Peyer's patch (tissue), 4 donors: Measurements from ENCODE around the gene FST.

- PRO-cap = no peak
- RAMPAGE, long total RNA, 4 experiments = no peak in any of the 4 experiments
These were observed 2.0 kb downstream of the FGF10 start for GRCh38 chr5:44387054-44387796.

- PRO-cap = no peak
- RAMPAGE, long total RNA, 4 experiments = no peak in any of the 4 experiments
These were observed 162.7 kb upstream of the MRPS30 start for GRCh38 chr5:44646015-44646454.

GRCh38 chr5:44806215-44806766 lies 2.5 kb upstream of the MRPS30 start:
- PRO-cap = no peak
- RAMPAGE, long total RNA, 4 experiments = no peak in any of the 4 experiments

GRCh38 chr5:52727517-52728123 lies 60.1 kb upstream of the ITGA1 start:
- PRO-cap = unidirectional peak, minus-strand start at chr5:52727856
- RAMPAGE, long total RNA, 4 experiments = no peak in any of the 4 experiments

DNA sequence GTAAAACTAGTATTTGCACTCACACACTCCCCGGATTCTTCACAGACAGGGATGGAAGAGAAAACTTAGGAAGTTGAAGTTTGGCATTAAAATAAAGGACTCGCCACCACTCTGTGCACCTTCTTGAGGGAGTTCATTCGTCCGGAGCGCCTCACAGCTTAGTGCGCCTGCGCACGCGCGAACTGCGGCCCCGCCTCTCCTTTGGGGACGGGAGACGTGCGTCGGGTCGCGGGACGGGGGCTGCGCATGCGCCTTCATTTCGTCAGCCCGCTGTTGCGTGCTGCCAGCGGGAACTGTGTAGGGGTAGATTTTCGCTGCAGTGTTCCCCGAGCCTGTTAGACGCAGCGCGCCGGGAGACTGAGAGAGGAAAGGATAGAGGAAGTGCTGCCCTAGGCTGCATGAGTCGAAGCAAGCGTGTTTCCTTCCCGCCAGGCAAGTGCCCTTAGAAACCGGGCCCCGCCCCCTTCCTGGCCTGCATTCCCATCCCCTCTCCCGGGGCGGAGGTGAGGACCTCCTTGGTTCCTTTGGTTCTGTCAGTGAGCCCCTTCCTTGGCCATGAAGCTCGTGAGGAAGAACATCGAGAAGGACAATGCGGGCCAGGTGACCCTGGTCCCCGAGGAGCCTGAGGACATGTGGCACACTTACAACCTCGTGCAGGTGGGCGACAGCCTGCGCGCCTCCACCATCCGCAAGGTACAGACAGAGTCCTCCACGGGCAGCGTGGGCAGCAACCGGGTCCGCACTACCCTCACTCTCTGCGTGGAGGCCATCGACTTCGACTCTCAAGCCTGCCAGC lies 12.3 kb downstream of the ITGA1 start:
- PRO-cap = bidirectional peak, plus-strand start at position 319 of the sequence, minus-strand start at position 155 of the sequence
- RAMPAGE, long total RNA, 4 experiments = start-site peak on the plus strand in 1 of 4 experiments, centred at position 591 of the sequence, 11 reads per replicate

GRCh38 chr5:52887688-52888360 lies 100.1 kb downstream of the ITGA1 start:
- PRO-cap = no peak
- RAMPAGE, long total RNA, 4 experiments = start-site peak on the plus strand in 3 of 4 experiments, at chr5:52887579-52888210 at its widest, 7 to 16 reads per replicate

DNA sequence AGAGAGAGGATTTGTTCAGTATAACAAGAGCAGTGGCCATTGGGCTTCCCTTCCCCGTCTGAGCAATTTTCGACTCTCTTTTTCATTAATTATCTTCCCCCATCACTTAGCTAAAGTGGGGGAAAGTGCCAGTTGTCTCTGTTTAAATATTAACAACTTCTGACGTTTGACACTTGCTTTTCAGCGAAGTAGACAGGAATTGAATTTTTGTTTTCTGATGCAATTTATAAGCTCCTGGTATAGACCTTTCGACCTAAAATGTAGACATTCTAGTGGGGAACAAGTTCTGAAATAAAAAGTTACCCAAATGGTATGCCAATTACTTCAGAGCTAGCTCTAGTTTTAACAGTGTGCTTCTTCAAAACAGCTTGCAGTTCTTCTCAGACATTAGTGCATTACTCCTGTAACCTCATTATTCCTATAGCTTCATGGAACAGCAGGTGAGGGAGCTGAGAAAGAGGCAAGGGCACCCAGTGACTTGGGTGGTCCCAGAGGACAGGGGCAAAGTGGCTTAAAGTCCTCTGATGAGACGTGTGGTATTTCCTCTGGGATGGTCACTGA lies 100.7 kb upstream of the ITGA2 start:
- PRO-cap = no peak
- RAMPAGE, long total RNA, 4 experiments = no peak in any of the 4 experiments

- PRO-cap = no peak
- RAMPAGE, long total RNA, 4 experiments = no peak in any of the 4 experiments
These were observed 82.5 kb upstream of the ITGA2 start for GRCh38 chr5:52906409-52907355.

DNA sequence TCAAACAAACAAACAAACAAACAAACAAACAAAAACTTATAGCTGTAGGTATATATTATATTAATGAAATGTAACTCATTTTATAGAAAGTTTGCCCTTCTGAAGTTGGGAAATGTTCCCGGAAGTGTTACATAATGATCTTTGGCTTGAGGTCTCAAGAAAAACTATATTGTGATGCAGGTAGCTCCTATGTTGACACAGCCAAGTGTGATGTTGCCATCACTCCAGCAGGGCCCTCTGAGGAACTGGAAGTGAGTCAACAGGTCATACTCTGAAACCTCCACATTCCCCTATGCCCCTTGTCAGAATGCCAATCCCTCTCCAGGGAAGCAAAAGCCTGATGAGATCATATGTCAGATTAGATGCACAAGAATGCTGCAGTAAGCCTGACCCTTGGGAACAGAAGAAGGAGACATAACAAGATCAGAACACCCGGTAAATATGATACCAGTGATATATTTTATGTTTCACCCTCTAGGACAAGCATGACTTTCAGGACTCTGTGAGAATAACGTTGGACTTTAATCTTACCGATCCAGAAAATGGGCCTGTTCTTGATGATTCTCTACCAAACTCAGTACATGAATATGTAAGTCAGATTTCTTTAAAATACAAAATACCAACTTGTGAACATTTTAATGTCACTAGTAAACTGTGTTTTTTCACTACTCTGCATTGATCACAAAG lies 66.7 kb upstream of the ITGA2 start:
- PRO-cap = no peak
- RAMPAGE, long total RNA, 4 experiments = start-site peak on the plus strand in 1 of 4 experiments, centred at position 376 of the sequence, 8 reads per replicate

DNA sequence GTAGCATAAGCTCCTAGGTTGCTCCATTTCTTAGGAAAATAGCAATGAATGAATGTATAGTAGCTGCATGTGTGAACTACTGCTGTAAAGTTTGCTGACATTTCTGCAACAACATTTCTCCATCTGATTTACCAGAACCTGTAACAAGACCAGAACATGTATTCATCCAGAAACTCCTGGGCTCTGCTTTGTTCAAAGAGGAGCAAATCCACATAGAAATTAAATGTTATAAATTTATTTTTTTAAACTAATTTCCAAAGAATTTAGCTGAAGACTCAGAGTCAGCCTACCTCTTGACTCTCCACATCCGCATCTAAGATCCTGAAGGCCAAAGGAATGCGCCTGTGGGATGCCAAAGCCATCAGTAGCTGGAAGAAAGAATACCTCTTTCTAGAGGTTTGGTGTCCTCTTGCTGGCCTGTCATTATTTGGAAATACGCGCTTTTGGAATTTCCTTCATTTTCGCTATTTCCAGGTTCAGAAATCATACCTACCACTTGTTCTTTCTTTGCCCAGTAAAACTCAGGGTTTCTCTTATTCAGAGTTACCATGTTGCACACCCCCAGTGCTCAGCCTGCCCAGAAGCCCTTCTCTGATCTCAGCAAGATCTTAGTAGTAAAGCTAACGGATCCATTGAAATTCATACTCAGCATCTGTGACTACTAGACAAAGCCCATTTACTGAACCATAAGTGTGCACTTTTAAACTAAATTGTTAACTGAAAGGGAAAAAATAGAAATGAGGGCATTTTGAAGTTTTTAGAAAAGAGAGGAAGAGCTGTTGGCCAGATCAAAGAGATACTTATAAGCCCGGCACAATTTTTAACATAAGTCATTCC lies 35.2 kb upstream of the ITGA2 start:
- PRO-cap = no peak
- RAMPAGE, long total RNA, 4 experiments = no peak in any of the 4 experiments

GRCh38 chr5:53480045-53481094 lies at the start of gene FST:
Gene FST (plus strand): TSS chr5:53480629.
- PRO-cap = bidirectional peak, plus-strand start at chr5:53480378, minus-strand start at chr5:53480097
- RAMPAGE, long total RNA, 4 experiments = no peak in any of the 4 experiments

DNA sequence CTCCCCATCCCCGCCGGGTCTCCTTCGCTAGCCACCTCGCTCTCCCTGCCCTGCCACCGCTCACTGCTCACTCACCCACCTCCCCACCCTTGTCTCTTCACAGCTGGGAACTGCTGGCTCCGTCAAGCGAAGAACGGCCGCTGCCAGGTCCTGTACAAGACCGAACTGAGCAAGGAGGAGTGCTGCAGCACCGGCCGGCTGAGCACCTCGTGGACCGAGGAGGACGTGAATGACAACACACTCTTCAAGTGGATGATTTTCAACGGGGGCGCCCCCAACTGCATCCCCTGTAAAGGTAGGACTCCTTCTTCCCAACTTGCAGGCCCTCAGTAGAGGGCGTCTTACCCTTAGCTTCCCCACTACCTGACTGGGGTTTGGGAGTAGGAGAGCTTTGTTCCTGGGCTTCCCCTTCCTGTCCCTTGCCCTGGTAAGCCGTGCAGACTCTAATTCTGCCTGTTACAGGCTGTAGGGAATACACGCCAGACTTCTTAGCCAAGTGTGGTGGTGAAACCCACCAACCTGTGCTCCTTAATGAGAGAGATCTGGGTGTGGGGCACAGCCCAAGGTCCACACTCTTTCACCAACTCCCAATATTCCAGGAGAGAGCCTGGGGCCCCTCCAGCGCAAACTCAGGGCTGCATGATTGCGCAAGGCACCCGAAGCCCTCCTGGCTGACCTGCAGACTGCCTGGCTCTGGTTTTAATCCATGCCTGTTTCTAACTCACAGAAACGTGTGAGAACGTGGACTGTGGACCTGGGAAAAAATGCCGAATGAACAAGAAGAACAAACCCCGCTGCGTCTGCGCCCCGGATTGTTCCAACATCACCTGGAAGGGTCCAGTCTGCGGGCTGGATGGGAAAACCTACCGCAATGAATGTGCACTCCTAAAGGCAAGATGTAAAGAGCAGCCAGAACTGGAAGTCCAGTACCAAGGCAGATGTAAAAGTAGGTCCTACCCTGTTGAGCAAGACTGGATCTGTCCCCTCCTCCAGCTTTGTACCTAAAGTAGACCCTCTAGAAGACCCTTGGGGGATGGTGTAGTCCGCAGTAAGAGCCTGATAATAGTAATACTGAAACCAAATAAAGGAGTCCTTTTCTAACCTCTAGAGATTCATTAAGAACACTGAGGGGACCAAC lies 2.7 kb downstream of the FST start:
- PRO-cap = no peak
- RAMPAGE, long total RNA, 4 experiments = no peak in any of the 4 experiments

DNA sequence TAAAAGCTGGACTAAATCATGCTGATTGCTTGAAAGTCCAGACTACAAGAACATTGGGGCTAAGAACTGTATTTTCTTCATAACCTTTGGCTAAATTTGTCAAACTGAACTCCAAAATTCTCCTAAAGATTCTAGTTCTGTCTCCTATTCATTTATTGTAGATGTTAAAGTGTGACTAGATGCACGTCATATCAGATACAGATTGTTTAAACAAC lies 265.2 kb downstream of the ARL15 start:
- PRO-cap = no peak
- RAMPAGE, long total RNA, 4 experiments = no peak in any of the 4 experiments

- PRO-cap = no peak
- RAMPAGE, long total RNA, 4 experiments = start-site peak on the minus strand in 1 of 4 experiments, at chr5:54050154-54050340 at its widest, 25 reads per replicate
These were observed 260.3 kb downstream of the ARL15 start for GRCh38 chr5:54049888-54050645.

DNA sequence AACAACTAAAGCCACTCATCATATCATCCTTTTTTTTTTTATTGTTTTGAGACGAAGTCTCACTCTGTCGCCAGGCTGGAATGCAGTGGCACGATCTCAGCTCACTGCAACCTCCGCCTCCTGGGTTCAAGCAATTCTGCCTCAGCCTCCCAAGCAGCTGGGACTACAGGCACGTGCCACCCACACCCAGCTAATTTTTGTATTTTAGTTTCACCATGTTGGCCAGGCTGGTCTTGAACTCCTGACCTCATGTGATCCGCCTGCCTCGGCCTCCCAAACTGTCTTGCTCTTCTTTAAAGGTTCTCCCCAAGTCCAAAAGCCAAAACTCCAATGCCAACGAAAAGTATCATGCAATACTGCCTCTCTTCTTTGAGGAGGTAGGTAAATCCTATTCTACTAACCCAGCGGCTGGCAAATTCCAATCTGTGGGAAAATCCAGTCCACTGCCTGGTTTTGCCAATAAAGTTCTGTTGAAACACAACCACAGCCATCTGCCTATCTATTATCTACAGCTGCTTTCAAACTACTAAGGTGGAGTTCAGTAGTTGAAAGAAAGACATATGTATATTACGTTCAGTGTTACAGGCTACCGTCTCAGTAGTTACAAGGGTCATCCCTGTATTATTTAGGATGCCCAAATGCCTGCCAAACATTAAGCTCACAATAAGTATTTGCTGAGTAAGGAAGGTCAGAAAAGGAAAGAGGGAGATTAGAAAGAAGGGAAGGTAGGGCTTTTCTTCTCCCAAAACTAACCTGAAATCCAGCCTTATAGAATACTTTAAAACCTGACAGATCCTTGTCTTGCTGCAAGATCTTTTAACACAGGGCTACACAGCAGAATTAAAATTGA lies 16.3 kb downstream of the ARL15 start:
- PRO-cap = no peak
- RAMPAGE, long total RNA, 4 experiments = no peak in any of the 4 experiments

- PRO-cap = no peak
- RAMPAGE, long total RNA, 4 experiments = start-site peak on the plus strand in 1 of 4 experiments, at chr5:54524712-54524850 at its widest, 9 reads per replicate
These were observed 7.2 kb downstream of the SNX18 start for GRCh38 chr5:54524563-54525311.

- PRO-cap = no peak
- RAMPAGE, long total RNA, 4 experiments = no peak in any of the 4 experiments
These were observed 25.6 kb downstream of the SNX18 start for GRCh38 chr5:54543145-54543639.

GRCh38 chr5:55515300-55516104 lies 19.3 kb downstream of the PLPP1 start:
- PRO-cap = no peak
- RAMPAGE, long total RNA, 4 experiments = start-site peak on the minus strand in 2 of 4 experiments, at chr5:55515374-55516256 at its widest, 15 to 58 reads per replicate

DNA sequence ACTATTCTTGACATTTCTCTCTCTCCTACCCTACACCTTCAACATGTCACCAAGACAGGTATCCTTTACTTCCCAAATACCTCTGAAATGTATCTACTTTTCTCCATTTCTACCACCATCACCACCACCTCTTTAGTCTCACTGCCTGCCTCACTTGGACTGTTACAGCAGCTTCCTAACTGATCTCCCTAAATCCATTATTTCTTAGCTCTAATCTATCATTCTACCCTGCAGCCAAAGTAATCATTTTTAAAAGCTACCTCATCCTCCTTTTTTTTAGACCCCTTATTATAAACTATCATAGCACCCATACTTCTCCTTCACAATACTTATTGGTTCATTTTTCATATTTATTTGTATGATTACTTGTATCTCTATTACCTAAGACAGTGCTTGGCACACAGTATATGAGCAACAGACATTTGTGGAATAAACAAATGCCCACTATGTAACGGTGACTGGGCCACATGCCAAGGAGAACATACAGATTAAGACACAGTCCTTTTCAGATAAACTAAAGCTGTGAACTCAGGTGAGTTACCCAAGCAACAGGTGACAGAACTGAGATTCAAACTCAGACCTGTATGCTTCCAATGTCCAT lies 18.6 kb downstream of the PLPP1 start:
- PRO-cap = no peak
- RAMPAGE, long total RNA, 4 experiments = start-site peak on the minus strand in 1 of 4 experiments, centred at position 242 of the sequence, 22 reads per replicate

DNA sequence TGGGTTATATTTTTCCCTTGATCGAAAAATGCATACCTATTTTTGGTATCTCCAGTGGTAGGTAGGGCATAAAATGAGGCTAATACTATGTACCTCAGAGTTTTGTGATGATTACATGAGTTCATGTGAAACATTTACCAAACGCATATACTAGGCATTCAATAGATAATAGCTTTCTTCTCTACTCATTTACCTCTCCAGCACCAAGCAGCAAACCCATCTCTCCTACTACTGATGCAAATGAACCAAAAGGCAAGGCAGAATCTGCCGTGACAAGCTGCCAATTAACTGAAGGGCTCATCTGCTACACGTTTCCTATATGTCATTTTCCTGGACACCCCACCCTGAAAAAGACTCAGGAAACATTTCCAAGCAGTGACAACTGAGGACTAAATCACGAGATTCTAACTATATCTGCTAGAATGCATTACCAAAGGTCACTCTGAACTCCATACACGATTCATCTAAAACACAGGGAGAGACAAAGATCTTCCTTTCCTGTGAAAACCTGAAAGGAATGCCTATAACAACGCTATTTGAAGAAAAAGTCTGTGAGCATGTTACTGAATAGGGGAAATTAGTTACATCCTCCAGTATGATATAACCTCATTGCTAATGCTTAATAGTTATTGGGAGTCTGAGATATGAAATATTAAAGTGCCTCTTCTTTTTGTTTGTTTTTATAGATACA lies 12.9 kb downstream of the PLPP1 start:
- PRO-cap = no peak
- RAMPAGE, long total RNA, 4 experiments = no peak in any of the 4 experiments